Progenitor cell of endocrine pancreas (in vitro differentiated cells): ENCODE measurements around a stretch of chr4.

GRCh38 chr4:39976787-39977795 lies 620 bp downstream of the PDS5A start:
- PRO-cap: bidirectional peak, plus-strand start at chr4:39977246, minus-strand start at chr4:39977083; bidirectional peak, plus-strand start at chr4:39977674, minus-strand start at chr4:39977658

DNA sequence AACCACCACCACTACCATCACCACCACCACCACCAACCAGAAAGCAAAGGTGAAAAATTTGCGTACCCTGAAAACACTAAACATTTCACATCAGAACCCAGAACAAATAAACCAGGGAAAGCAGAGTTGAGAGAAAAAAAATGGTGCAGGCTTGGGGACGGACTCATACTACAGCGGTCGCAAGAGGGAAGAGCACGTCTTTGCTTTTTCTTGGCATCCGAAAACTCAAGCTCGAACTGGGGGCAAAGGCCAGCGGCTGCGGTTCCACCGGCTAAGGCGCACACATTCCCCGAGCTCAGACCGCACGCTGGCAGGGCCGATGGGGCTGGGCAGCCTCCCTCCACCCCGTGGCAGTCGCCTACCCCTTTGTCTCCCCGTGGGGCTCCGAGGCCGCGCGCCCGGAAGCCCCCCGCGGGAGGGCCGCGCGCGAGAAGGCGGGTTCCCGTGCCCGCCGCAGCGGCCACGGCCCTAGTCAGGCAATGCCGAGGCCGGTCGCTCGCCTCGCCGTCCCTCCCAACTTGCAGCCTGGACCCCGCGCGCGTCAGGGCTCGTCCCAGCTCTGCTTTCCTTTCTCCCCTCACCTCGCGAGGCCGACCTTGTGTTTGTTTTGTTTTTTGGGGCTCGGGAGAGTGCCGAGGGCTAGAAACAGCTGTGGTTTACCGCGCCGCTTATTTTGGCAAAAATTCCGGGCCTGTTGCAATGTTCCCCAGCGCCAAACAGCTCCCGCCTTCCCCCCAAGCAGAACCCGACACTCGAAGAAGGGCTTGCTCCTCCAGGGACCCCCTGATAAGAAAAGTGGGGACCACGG lies 739 bp upstream of the N4BP2 start:
- PRO-cap: bidirectional peak, plus-strand start at position 166 of the sequence, minus-strand start outside the sequence

GRCh38 chr4:40185687-40186577 lies 10.9 kb upstream of the RHOH start:
- PRO-cap: no peak

DNA sequence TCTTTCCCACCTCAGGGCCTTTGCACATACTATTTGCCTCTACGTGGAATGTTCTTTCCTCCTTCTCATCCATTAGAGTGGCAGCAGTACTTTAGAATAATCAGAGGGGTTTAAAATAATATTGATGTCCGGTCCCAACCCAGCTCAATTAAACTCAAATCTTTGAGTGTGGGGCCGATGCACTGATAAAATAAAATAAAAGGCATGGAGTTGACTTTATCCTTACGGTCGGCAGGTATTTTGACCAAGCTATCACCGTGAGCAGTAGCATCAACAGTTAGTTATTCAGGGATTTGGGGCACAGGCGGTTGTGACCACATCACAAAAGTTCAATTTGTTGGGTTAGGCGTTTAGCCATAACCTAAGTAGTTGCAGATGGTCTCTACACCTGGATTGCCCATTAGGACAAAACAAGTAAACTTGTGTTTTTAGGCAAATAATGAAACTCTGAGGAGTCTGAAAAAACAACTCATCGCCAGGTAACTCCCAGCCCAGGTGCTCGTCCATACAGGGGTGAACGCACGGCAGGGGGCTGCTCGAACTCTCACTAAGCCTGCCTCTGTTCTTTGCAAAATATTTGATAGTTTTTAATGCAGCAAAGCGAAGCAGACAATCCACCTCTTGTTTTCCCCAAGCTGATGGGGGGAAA lies 720 bp upstream of the RHOH start:
- PRO-cap: no peak

GRCh38 chr4:40241994-40242534 lies 45.2 kb downstream of the RHOH start:
- PRO-cap: no peak

DNA sequence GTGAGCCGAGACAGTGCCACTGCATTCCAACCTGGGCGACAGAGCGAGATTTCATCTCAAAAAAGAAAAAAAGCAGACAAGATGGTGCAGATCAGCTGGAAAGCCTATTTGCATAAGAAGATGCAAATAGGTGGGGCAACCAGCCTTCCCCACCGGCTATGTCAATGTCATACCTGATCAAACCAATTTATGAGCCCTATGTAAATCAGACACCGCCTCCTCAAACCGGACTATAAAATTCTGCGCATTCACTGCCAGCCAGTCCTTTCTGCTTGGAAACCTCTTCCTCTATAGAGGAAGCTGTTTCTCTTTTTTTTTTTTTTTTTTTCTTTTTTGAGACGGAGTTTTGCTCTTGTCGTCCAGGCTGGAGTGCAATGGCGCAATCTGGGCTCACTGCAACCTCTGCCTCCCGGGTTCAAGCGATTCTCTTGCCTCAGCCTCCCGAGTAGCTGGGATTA lies 64.5 kb upstream of the CHRNA9 start:
- PRO-cap: no peak

DNA sequence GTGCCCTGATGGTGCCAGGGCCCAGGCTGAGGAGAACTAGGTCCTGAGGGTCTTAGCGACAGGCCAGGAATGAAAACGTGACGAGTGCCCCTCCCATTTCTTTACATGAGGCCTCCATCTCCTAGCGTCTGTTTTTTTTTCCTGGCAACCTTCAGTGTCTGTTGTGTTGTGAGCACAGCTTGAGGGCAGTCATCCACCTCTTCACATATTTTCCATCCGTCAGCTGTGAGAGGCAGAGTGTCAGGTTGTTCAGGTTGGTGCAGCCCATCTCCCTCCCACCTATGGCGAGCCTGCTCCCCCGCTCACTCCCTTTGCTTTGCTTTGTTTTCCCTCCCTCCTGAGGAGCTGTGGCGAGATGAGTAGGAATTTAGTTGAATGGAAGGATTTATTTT lies 51.7 kb upstream of the CHRNA9 start:
- PRO-cap: no peak

- PRO-cap: no peak
Observed at GRCh38 chr4:40308900-40310087, 25.8 kb upstream of the CHRNA9 start.

GRCh38 chr4:40424856-40425968 lies 90.1 kb downstream of the CHRNA9 start:
- PRO-cap: no peak

- PRO-cap: no peak
Observed at GRCh38 chr4:40458442-40459108, 123.4 kb downstream of the CHRNA9 start.

GRCh38 chr4:40553898-40554548 lies 75.6 kb downstream of the RBM47 start:
- PRO-cap: no peak

- PRO-cap: no peak
Observed at GRCh38 chr4:40586594-40587161, 43.0 kb downstream of the RBM47 start.

- PRO-cap: no peak
Observed at GRCh38 chr4:40722387-40723276, 27.1 kb upstream of the NSUN7 start.

GRCh38 chr4:40841943-40842521 lies 92.3 kb downstream of the NSUN7 start:
- PRO-cap: no peak

GRCh38 chr4:40998588-40999013 lies 215.7 kb downstream of the APBB2 start:
- PRO-cap: no peak

- PRO-cap: no peak
Observed at GRCh38 chr4:41133575-41134112, 80.7 kb downstream of the APBB2 start.

DNA sequence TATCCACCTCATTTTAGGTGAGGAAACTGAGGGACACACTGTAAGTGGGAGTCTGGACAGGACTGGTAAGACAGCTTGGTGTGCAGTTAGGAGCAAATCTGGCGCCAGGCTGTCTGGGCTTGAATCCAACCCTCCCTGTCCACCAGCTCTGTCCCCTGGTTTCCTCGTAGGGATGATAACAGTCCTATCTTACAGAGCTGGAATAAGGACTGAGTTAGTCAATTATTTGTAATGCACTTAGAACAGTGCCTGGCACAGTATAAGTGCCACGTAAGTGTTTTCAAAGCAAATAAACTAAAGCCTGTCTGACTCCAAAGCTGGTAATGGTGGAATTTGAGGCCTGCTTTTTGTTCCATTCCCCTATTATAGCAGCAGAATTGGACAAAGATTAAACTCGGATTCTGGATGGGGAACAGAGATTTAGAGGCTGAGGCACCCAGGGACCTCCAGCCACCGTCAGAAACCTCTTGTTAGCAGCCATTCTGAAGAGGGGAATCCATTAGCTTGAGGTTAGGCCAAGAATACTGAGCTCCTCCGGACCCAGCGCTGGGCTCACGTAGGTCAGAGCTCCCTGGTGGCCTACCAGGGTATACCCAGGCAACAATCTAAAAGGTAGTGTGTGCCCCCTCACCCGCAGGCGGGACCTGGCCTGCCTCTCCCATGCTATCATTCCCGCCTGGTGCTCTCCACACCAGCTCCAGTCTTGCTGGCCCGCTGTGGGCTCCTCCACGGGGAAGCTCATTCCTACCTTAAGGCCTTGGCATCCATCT lies 102.1 kb downstream of the UCHL1 start:
- PRO-cap: no peak

DNA sequence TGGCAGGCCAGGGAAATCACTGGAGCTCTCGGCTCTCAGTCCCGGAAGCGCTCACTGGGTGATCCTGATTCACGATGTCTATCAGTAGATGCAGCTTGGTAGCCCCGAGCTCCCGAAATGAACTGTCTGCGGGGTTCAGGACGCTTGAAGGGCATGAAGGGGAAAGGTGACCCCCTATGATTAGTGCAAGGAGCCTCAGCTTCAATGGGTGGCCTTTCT lies 104.8 kb downstream of the UCHL1 start:
- PRO-cap: no peak

DNA sequence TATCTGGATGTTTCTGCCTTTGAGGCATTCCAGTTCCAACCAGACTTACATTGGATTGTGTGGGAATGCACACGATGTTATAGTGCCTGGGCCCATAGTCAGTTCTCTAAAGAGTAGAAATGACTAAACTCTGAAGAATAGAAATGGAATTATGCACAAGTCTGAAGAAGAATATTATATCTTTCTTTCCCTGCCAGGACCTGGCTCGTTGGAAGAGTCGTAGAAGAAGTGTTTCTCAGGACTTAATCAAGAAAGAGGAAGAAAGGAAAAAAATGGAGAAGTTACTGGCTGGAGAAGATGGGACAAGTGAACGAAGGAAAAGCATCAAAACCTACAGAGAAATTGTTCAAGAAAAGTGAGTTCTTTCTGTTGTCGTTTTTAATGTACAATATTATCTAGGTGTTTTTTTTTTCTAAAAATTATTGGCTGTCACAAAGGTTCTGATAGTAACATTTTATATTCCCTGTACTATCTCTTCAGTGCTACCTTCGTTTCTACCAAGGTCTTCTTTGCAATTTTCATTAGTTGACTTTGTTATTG lies 102.5 kb downstream of the PHOX2B start:
- PRO-cap: no peak

DNA sequence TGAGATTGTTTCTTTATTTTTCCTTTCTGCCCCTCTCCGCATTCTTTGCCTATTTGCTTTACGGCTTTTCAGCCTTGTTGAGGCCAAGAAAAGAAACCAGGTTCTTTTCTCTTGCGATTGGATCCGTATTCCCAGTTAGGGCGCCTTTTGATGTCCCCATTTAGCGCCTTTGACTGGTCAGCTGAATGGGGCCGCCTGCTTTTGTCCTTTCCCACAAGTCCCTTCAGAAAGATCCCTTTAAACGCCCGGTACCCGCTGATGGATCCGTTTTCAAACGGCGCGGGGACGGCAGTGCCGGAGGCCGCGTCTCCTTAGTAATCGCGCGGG lies 54.0 kb upstream of the TMEM33 start:
- PRO-cap: no peak